Suprapubic skin (tissue), 4 donors: ENCODE data around the gene PDCD7.

GRCh38 chr15:63971288-63971951 lies 74.9 kb downstream of the DAPK2 start:
- PRO-cap = no peak
- RAMPAGE, long total RNA, 4 experiments = no peak in any of the 4 experiments

DNA sequence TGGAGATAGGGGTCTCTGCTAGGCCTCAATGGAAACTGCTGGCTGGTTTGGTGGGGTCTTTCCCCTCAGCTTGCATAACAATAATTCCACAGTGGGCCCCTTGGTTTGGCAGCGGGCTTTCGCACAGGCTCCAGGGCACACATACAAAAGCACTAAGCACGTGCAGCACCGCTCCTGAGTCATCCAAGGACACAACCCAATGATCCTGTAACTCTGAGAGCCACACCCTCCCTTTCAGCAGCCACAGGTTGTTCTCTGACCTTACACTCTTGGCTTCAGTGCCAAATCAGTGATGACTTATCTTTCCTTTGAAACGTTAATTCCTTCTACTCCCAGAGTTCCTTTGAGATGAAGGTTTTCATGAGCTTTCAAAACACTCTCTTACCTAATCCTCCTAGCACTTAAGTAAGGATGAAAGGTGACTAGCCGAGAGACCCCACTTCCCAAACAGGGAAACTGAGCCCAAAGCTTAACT lies 41.6 kb downstream of the DAPK2 start:
- PRO-cap = no peak
- RAMPAGE, long total RNA, 4 experiments = no peak in any of the 4 experiments

GRCh38 chr15:64006584-64007259 lies 39.6 kb downstream of the DAPK2 start:
- PRO-cap = unidirectional peak, plus-strand start at chr15:64006975
- RAMPAGE, long total RNA, 4 experiments = no peak in any of the 4 experiments

GRCh38 chr15:64010616-64011243 lies 35.6 kb downstream of the DAPK2 start:
- PRO-cap = no peak
- RAMPAGE, long total RNA, 4 experiments = no peak in any of the 4 experiments

- PRO-cap = no peak
- RAMPAGE, long total RNA, 4 experiments = no peak in any of the 4 experiments
Observed at GRCh38 chr15:64151857-64152901, 648 bp downstream of the SNX22 start.

DNA sequence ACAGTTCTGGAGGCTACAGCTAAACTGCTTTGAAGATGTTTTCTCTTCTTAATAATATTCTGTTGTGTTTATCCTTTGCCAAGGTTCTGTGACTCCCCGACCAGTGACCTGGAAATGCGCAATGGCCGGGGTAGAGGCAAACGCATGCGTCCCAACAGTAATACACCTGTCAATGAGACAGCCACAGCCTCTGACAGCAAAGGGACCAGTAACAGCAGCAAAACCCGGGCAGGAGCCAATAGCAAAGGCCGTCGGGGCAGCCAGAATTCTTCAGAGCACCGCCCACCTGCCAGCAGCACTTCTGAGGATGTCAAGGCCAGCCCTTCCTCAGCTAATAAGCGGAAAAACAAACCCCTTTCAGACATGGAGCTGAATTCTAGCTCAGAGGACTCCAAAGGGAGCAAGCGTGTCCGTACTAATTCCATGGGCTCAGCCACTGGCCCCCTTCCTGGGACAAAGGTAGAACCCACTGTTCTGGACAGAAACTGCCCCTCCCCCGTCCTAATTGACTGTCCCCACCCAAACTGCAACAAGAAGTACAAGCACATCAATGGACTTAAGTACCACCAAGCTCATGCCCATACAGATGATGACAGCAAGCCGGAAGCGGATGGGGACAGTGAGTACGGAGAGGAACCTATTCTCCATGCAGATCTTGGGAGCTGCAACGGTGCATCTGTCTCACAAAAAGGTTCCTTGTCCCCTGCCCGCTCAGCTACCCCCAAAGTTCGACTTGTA lies 101.4 kb downstream of the RBPMS2 start:
- PRO-cap = no peak
- RAMPAGE, long total RNA, 4 experiments = no peak in any of the 4 experiments

DNA sequence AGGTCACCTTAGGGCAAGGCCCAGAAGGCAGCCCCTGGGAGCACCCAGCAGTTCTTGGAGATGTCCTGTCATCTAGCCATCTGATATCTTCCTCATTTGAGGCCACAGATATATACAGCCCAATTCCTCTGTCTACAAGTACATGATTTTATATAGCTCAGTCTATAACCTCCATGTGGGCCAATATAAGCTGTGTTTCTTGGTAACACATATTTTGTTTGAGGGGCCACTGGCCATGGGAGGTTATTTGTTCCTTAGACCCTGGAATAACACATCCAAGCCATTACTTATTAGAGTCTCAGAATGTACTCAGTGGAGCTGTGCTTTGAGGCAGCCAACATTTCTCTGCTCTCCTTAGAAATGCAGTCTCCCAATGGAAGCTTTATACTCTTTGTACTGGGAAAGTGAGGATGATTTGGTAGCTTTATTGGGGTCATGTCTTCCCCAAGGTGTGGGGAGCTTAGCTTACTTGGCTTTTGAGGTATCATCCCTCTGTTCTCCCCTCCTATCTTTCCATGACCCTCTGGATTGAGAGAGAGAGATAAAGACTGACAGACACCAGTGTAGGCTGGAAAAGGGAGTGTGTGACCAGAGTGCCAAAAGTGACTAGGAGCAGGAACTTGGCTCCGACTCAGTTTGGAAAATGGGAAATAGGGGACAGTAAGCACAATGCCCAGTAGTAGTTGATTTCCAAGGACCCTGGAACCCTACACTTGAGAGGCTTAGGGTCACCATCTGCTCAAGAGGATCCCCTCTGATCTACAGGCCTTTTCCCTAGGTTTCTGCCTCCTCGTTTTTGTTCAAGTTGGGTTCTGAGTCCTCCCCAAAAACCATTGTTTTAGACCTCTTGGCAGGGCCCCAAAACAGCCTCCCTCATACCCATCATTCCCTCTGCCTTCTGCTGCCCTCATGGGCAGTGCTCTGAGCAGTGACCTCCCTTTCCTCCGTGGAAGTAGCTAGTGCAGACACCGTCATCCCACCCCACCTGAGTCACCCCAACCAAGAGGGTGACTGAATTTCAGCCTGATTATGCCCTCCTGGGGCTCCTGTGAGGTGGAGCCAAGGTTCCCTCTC lies 92.4 kb downstream of the RBPMS2 start:
- PRO-cap = no peak
- RAMPAGE, long total RNA, 4 experiments = no peak in any of the 4 experiments

DNA sequence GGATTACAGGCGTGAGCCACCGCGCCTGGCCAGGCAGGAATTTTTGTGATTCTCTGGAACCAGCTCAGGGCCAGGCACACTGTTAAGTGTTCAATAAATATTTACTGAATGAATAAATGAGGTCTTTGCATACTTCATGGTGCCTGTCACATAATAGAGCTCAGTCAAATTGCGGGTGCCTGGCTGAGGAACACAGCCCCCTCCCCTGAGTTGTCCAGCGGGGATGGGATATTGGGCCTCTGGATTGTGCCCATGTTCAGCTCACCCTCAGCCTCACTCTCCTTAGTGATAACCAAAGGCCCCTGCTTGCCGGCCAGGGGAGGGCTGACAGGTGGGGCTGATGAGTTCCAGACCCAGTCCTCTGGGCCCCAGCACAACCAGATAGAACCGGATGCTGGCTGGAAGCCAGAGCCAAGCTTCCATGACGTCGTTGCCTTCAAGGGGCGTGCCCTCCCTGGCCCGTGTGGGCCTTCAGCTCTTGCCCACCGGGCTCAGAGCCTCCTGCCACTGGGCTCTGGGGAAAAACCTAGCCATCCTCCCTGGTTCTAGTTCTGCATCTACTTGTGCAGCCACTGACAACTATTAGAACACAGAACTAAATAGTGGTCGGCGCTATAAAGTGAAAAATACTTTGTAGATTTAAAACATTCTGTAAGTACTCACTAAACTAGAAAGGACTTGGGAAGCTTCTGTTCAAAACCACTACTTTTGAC lies 23.5 kb downstream of the PIF1 start:
- PRO-cap = no peak
- RAMPAGE, long total RNA, 4 experiments = no peak in any of the 4 experiments

DNA sequence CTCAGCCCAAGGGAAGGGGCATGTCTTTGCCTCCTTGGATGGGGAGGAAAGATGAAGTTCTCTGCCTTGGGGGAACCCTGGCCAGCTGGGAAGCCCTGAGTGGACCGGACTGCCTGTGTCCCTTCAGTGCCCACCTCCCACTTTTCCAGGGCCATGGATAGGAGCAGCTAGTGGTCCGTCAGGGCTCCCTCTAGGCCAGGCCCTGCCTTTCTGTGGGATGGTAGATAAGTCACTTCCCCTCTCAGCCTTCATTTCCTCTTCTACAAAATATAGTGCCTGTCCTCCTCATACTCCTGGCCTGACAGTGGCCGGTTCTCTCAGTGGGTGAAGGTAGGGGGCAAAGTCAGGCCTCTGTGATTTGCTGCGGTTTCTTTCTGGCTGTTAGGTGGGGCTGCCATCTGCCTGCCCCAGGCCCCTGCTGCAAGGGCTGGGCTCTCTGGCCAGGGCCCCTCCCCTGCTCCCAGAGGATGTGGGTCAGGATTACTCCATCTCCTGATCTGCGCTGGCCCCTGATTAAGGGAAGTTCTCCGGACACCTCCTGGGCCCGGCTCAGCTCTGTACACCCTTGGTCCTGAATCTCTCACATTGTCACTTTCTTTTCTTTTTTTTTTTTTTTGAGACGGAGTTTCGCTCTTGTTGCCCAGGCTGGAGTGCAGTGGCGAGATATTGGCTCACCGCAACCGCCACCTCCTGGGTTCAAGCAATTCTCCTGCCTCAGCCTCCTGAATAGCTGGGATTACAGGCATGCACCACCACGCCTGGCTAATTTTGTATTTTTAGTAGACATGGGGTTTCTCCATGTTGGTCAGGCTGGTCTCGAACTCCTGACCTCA lies 1.5 kb downstream of the PLEKHO2 start:
- PRO-cap = no peak
- RAMPAGE, long total RNA, 4 experiments = no peak in any of the 4 experiments

DNA sequence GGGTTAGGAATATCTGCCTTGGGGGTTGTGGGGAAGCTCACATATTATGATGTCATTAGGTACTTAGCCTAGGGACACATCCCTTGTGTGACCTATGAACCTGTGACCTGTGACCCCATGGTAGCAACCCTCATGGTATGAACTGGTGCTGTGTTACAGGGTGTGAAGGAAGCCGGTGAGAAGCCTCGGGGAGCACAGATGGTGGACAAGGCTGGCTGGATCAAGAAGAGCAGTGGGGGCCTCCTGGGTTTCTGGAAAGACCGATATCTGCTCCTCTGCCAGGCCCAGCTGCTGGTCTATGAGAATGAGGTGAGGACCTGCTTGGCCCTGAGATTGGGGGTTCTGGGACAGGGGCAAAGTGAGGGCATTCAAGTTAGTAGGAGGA lies 6.7 kb downstream of the PLEKHO2 start:
- PRO-cap = no peak
- RAMPAGE, long total RNA, 4 experiments = no peak in any of the 4 experiments

DNA sequence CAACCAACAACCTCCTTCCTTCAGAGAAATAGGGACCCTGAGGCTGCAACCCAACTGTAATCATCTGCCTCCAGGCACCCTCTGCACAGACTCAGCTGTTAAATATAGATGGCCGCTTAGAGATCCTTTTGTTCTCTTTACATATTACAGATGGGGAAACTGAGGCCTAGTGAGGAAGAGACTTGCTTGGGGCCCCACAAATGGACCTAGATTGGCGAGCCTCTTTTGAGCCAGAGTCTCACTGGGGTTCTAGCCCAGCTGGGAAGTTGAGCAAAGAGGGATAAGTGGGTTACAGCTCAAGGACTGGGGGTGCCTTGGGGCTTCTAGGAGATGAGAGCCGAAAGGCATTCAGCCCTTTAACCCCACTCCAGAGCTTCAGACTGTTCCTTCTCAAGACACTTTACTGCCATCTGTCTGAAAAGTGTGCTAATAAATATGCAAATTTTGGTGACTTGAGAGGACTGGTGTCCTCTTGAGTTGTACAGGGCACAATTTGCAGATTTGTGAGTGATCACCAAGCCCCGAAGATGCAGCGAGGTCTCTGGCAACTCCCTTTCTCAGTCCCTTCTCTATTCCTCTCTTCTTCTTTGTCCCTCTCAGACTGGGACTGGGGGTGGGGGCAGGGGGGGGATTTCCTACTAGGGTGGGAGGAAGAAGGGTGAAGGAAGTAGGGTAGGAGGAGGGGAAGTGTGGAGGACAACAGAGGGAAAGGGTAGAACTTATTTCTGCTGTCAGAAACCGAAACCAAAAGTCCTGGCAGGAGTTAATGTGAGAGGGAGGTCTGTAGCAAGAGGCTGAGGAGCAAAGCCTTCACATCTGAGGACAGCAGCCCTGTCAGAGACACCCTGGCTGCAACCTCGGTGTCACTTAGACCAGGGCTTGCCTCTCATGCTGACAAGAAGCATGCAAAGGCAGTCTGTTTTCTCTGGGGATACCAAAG lies 16.3 kb upstream of the ANKDD1A start:
- PRO-cap = no peak
- RAMPAGE, long total RNA, 4 experiments = no peak in any of the 4 experiments

- PRO-cap = no peak
- RAMPAGE, long total RNA, 4 experiments = no peak in any of the 4 experiments
Observed at GRCh38 chr15:64897018-64898130, 14.3 kb upstream of the ANKDD1A start.

- PRO-cap = no peak
- RAMPAGE, long total RNA, 4 experiments = no peak in any of the 4 experiments
Observed at GRCh38 chr15:64963311-64963877, 26.3 kb downstream of the SPG21 start.

GRCh38 chr15:65066222-65067406 lies 1.2 kb downstream of the RASL12 start:
- PRO-cap = no peak
- RAMPAGE, long total RNA, 4 experiments = no peak in any of the 4 experiments

GRCh38 chr15:65071065-65072024 lies 3.6 kb upstream of the RASL12 start:
- PRO-cap = no peak
- RAMPAGE, long total RNA, 4 experiments = no peak in any of the 4 experiments

DNA sequence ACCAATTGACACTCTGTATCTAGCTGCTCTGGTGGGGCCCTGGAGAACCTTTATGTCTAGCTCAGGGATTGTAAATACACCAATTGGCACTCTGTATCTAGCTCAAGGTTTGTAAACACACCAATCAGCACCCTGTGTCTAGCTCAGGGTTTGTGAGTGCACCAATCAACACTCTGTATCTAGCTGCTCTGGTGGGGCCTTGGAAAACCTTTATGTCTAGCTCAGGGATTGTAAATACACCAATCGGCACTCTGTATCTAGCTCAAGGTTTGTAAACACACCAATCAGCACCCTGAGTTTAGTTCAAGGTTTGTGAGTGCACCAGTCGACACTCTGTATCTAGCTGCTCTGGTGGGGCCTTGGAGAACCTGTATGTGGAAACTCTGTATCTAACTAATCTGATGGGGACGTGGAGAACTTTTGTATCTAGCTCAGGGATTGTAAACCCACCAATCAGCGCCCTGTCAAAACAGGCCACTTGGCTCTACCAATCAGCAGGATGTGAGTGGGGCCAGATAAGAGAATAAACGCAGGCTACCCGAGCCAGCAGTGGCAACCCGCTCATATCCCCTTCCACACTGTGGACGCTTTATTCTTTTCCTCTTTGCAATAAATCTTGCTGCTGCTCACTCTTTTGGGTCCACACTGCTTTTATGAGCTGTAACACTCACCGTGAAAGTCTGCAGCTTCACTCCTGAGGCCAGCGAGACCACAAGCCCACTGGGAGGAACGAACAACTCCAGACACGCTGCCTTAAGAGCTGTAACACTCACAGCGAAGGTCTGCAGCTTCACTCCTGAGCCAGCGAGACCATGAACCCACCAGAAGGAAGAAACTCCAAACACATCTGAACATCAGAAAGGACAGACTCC lies 685 bp upstream of the KBTBD13 start:
- PRO-cap = no peak
- RAMPAGE, long total RNA, 4 experiments = no peak in any of the 4 experiments

DNA sequence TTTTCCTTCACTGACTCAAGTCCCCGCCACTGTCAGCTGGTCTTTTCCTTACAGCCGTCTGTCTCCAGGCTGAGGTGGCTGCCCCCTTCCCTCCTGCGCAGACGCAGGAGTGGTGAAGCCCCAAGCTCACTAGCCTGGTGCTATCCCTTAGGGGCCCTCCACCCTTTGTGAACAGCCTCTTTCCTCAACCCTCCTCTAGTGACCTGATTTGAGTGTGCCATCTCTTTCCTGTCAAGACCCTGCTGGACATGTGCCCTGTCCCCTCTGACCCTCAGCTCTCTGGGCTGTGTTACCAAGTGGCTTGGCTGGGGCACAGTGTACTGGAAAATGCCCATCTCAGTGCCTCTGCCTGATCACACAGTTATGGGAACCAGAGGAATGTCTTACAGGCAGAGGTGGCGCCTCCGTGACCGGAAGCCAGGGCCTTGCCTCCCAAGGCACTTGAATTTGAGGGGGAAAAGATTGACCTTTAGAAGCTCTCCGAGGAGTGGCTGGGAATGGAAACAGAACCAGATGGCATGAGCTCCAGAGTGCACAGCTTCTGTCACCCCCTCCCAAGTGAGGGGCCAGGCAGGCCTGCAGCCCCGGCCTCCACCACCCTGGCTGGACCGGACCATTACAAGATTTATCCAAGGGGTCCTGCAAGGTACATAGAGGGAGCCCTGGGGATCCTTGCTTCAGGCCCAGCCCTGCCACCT lies 8.8 kb downstream of the KBTBD13 start:
- PRO-cap = no peak
- RAMPAGE, long total RNA, 4 experiments = no peak in any of the 4 experiments

DNA sequence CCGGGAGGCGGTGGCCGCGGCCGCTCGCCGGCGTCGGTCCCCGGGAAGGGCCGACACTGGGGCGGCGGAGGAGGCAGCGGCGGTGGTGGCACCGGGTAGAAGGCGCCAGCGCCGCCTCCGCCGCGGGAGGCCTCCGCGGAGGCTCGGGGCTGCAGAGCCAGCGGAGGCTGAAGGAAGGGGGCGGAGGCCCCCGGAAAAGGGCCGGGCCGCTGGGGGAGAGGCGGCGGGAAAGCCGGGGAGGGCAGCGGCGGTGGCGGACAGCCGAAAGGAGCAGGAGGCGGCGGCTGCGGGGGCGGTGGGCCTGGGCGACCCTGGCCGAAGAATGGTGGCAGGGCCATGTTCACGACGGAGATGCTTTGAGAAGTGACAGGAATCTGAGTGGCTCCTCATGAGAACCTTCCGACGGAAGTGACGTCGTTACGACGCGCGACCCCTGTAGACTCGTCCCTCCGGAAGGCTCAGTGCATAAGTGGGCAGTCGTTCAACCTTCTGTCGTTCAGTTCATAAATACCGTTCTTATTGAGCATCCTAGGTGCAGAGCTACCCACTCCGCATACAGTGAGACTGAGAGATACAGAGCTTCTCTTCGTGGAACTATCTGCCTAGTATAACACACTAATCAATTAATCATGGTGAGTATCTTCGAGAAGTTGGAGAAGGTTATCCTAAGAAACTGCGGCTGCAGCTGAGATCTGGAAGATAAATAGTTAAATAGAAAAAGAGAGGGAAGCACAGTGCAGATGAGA lies at the start of gene PDCD7:
Gene PDCD7 (minus strand): TSS at position 365 of the 746 bp plus-strand sequence.
- PRO-cap = bidirectional peak, plus-strand start at position 461 of the sequence, minus-strand start at position 365 of the sequence
- RAMPAGE, long total RNA, 4 experiments = no peak in any of the 4 experiments

DNA sequence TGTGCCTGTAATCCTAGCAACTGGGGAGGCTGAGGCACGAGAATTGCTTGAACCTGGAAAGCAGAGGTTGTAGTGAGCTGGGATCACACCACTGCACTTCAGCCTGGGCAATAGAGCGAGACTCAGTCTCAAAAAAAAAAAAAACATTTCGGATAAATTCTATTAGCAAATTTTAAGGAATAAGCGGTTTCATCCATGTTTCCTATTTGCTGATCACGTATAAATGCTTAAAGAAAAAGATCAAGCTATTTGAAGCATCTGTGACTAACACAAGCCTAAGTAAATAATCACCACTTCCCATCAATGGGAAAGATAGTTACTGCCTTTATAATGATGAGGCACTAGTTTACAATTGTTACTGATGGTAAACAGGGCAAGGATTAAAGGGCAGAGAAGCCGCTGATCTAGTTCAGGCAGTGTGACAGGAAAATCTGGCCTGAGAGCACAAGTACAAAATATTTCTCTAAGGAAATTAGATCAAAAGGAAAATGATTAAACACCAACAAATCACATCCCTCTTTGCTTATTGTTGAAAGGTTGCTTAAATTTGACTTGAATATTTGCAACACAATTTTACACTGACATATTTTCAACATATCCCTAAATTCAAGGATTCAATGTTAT lies 13.7 kb downstream of the CLPX start:
- PRO-cap = no peak
- RAMPAGE, long total RNA, 4 experiments = no peak in any of the 4 experiments

GRCh38 chr15:65180329-65180603 lies 4.9 kb downstream of the CLPX start:
- PRO-cap = no peak
- RAMPAGE, long total RNA, 4 experiments = no peak in any of the 4 experiments